Kidney epithelial cell (primary cell): ENCODE measurements around a stretch of chr16.

DNA sequence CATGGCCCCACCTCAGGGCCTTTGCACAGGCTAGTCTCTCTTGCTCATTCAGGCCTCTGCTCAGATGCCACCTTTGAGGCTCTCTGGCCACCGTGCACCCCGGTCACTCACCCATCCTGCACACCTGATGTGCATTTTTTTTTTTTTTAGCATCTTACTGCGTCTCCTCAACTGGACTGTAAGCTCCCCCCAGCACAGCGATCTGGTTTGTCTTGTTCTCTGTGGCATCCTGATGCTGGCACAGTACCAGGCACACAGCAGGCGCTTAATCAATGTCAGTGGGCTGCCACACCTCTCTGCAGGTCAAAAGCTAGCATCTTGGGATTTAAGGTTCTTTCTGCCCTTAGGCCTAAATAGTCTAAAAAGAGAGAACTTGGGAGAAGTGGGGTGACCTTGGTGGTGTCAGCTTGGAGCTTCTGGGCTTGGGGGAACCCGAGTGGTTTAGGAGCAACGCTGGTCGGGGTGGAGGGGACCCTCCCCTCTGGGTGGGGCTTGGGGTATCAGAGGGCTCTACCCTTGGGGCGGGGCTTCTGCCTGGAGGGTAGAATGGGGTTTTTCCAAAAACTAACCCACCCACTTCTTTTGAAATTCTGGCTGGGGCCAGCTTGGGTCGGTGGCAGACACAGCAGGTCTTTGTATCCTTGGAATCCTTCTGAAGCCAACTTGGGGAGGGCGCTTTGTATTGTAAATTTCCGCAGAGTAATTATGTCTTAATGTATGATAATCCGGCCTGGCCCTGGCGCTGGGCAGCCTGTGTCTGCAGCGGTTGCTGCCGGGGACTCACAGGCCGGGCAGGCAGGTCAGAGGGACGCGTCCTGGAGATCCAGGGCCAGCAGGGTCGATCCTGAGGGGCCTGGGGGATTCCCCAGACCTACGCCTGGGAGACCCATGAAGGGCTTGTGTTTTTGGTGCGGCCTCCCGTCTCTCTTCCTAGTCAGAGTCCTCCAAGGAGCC is 34.1 kb upstream of the GSE1 start:
- RAMPAGE, long total RNA: no peak
- RRBS: 56% methylated on average over 4 of the region's 23 CpGs

DNA sequence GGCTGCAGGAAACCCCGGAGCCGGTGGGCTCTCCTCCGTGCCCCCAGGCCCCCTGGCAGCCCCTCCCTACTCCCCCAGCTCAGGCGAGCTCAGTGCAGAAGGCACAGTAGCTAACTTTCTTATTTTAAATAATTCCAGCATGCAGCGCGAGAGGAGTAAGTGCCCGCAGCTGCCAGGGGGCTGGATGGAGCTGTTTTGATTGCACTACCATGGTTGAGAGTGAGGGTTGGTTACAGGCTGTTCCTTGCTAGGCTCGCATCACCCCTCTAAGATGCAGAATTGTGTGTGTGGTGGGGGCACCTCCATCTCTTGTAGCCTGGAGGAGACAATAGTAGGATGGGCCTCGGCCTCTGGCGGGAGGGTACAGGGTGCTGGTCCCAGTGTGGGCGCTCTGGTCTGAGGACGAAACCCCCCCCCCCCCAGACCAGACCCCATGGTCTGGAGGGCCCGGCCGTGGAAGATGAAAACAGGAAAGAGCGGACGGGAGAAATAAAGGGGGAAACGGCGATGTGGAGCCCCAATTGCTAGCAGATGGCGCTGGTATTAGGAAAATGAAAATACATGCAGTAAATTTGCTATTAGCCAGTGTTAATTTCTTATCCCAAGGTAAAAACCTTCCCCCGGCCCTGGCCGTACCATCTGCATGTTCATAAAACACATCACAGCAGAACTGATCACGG is 26.2 kb upstream of the GSE1 start:
- RAMPAGE, long total RNA: no peak
- RRBS: 0% methylated on average over 1 of the region's 22 CpGs

GRCh38 chr16:85610444-85610925 is 2.6 kb upstream of the GSE1 start:
- RAMPAGE, long total RNA: no peak
- RRBS: 1% methylated on average over 12 of the region's 31 CpGs

DNA sequence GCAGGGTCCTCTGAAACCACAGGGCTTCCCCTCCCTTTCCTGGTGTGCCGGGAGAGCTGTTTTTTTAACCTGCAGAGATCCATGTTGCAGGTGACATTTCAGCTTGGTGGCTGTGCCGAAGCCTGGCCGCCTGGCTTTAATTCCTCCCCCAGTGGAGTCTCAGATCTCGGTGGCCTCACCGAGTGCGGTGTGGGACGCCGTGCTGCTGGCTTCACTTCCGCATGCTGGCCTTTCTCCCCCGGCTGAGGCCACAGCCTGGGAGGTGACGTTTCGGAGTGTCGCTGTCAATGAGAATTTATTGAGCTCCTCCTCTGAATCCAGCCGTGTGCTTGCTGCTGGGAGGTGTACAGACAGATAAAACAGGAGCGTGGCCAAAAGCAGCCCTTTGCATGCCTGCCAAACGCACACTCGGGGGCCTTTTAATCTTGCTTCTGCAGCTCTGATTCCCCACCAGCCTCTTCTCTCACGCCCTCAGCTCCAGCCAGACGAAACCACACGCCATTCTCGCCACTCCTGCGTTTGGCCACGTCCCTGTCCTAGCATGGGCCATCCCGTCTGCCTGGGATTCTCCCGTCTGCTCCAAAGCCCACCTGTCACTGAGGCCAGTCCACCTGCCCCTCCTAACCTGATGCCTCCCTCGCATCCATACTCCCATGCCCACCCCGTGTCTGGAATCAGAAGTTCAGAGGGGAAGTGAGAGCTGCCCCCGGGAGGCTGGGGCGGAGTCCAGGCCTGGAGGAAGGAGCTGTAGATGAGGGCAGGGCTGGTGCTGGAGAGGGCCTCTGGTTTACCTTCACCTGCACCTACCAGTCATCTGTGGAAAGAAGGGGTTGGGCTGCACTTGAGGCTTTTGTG is 3.7 kb downstream of the GSE1 start:
- RAMPAGE, long total RNA: no peak
- RRBS: no CpG with 5 or more reads among the region's 29 CpGs

DNA sequence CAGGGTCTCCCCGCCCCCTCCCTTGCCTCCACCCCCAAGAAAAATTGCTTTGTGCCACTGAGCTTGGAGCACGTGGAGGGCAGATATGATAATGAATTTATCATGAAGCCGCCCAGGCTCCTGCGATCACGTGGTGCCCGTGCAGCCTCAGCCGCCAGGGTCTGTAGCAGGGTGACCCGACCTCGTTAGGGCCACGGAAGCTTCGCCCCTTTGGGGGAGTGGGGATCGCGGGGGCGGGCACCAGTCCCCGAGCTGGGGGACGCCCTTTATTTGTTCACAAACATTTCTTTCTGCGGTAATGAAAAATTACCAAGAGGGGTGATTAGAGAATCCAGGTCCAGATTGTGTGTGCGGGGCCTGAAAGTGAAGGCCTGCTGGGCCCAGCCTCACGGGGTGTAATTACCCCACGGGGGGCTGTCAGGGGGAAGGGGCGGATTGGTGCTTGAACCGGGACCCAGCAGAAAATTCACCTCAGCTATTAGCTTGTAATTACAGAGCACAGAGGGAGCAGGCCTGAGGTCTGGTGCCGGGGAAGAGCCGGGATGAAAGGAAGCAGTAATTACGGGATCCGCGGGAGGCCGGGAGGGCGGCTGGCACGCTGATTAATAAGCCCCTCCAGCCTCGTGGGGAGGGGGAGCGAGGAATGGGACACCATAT is 13.2 kb downstream of the GSE1 start:
- RAMPAGE, long total RNA: no peak
- RRBS: 30% methylated on average over 2 of the region's 32 CpGs

DNA sequence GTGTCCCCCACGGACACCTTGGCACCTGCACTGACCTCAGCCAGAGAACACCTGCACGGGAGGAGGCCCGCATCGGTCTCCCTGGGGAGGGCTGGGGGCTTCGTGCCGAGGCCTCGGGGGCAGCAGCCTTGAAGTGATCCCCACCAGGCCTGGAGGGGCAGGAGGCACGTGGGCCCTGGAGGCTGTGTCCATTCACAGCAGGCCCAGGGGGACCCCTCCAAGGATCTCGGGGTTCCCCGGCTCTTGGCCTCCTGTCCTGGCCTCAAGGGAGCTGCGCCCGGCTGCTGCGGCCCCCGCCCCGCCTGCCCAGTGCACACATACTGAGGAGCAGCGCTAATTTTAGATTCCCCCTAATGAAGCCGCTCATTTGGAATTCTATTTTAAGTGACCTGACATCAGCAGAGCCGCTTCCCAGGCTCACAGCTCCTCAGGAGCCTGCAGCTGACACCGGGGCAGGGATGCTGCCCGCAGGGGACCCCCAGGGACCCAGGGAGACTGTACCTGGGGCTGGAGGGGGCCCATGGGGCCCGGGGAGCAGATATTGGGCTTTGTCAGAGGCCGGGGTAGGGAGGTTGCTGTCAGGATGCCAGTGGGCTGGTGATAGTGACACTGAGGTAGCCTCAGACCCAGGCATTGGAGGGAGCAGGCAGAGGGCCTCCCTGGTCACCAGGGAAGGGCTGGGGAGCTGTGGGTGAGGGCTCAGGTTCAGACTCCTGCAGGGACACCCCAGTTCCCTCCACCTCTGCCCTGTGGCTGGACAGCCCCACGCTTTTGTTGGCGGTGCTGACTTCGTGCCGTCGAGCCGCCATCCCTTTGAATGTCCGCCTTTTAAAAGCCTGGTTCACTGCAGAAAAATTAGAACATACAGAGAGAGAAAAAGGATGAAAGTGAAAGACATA is 15.0 kb downstream of the GSE1 start:
- RAMPAGE, long total RNA: no peak
- RRBS: 91% methylated on average over 4 of the region's 29 CpGs

- RAMPAGE, long total RNA: no peak
- RRBS: no CpG with 5 or more reads among the region's 33 CpGs
Observed at GRCh38 chr16:85637694-85638450, 24.8 kb downstream of the GSE1 start.

DNA sequence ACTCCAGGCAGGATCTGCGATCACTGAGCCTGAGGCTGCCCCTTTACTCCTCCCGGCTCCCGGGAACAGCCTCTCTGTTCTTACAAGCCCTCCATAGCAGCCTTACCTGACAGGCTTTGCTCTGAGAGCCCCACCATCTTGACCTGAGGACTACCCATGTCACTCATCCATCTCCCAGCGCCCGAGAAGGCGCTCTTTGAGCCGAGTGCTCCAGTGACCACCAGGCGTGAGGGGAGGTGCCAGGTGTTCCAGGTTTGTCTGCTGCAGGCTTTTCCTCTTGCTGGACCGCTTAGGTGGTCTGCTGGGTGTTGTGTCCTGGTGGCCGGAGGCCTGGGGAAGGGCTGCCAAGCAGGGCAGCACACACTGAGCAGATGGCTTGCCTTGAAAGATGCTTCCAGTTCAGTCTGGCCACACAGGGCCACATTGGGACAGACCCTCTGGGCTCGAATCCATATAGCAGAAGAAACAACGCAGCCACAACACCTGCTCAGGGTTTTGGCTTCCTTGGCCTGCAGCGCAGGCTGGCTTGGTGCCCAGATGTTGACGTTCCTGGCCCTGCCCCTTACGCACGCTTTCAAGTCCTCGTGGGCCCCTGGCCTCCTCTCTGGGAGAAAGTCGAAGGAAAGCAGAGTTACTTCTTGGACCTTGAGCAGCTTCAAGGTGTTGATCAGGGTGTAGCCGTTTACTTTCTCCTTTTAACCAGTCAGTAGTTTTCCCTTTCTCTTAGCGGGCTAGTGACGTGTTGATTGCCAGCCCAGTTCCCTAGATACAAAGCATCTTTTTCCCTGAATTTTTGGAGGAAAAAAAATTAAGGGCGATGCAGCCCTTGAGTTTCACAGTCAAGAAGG is 24.8 kb downstream of the GINS2 start:
- RAMPAGE, long total RNA: no peak
- RRBS: 97% methylated on average over 2 of the region's 22 CpGs

GRCh38 chr16:85746394-85747392 is 4.2 kb downstream of the C16orf74 start:
- RAMPAGE, long total RNA: no peak
- RRBS: no CpG with 5 or more reads among the region's 14 CpGs

GRCh38 chr16:85803350-85803964 is 4.0 kb downstream of the COX4I1 start:
- RAMPAGE, long total RNA: no peak
- RRBS: no CpG with 5 or more reads among the region's 16 CpGs

DNA sequence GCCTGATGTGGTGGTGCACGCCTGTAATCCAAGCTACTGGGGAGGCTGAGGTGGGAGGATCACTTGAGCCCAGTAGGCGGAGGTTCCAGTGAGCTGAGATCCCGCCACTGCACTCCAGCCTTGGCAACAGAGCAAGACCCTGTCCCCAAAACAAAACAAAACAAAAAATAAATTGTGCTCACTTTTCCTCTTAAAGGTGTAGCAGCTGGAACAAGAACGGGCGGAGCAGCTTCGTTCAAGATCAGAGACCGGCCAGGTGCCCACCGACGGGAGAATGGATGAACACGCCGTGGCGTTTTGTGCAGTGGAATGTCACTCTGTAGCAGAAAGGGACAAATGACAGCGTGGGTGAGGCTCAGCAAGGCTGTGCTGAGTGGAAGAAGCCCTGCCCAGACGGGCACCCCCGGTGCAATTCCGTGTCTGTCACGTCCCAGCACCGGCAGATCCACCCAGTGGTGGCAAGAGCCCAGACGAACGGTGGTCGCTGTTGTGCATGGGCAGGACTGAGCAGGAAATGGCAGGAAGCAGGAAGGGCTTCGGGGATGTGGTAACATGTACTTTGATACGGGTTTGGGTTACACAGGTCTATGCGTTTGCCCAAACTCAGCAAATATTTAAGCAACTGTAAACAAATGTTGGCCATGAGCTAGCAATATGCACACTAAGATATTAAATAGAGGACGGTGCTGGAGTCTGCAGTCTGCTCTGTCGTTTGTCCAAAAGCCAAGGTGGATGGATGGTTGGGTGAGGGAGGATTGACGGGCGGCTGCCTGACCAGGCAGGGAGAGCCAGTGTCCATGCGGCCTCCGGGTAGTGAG is 48.2 kb downstream of the COX4I1 start:
- RAMPAGE, long total RNA: no peak
- RRBS: no CpG with 5 or more reads among the region's 30 CpGs

GRCh38 chr16:85909920-85910472 is 11.0 kb downstream of the IRF8 start:
- RAMPAGE, long total RNA: no peak
- RRBS: no CpG with 5 or more reads among the region's 13 CpGs

DNA sequence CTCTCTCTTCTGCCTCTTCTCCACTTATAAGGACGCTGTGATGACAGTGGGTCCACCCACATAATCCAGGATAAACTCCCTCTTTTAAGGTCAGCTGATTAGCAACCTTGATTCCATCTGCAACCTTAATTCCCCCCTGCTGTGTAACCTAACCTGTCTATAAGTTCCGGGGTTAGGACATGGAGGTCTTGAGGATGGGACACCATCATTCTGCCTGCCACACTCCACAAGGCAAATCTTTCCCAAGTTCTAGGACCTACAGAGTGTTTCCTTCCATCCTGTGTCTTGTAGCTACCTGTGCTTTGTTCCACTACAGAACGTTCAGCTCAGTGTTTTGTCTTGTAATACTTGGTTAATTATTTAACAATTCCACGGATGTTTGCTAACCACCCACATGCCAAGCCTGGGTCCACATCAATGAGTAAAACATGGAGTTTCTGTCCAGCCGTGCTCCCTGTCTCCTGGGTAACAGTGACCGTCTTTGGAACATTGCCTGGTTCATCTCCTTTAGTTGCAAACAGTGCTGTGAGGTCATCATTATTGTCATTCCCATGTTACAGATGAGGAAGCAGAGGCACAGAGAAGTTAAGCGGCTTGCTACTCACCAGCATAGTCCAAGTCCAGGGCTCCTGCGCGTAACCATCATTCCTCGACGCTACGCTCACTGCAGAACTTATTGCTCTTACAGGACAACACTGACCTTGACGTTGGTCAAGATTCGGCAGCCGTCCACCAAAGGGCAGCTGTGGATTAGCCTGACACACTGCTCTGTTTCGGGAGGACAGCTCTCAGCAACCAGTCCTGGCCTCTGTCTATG is 41.2 kb downstream of the IRF8 start:
- RAMPAGE, long total RNA: no peak
- RRBS: no CpG with 5 or more reads among the region's 16 CpGs

DNA sequence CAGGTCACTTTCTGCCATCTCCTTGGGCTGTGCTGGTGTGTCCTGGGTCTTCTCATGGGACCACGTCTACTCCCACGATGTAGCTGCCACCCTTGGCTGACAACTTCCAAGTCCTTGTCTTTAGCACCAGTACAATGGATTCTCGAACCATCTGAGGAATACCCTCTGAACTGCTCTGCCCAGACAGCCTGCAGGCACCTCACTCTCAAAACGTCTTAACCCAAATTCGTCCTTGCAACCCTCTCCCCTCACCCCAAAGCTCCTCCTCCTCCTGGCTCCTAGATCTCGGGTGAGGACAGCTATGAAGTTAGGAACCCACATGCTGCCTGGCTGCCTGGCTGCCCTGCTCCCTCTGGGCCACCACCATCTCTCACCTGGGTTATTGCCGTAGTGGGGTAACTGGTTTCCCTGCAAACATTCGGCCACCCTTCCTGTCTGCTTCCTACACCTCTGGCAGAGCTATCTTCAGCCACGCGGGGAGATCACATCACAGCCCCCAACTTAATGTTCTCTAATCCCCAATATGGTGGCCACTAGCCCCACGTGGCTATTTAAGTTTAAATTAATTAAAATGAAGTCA is 47.3 kb downstream of the IRF8 start:
- RAMPAGE, long total RNA: no peak
- RRBS: no CpG with 5 or more reads among the region's 11 CpGs

DNA sequence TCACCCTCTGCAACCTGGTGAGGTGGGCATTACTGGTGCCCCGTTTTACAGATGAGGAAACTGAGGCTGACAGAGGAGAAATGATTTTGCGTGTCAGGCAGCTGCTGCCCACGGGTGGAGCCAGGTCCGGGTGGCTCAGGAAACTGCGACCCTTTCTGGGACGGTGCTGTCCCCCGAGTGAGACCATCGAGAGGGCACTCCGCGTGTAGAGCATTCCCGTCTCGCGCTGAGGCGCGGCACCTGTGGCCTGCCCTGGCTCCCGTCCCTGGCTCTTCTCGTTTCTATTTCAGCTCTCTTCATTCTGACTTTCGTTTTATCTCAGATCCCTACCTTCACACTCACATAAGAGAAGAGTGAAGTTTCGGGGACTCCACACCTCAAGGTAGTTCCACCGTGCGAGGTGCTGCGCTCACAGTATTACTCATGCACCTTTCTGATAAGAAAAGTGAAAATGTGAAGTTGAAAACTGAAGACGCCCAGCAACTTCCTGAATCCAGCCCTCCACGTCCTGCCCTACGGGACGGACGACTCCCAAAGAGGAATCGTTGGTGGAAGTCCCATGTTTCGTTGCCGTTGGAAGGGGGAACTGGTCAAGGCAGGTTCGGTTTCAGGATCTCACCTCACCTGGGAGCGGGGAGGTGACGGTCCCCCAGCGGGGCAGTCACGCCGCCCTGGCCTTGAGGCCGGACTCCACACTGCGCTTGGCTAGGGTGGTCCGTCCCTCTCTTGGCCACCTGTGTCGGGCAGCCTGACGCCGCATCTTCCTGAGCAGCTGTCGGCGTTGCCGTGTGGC is 48.8 kb downstream of the IRF8 start:
- RAMPAGE, long total RNA: no peak
- RRBS: no CpG with 5 or more reads among the region's 45 CpGs

GRCh38 chr16:85994779-85995168 is 95.8 kb downstream of the IRF8 start:
- RAMPAGE, long total RNA: no peak
- RRBS: no CpG with 5 or more reads among the region's 9 CpGs

GRCh38 chr16:86171294-86171546 is 272.3 kb downstream of the IRF8 start:
- RAMPAGE, long total RNA: no peak
- RRBS: no CpG with 5 or more reads among the region's 4 CpGs

DNA sequence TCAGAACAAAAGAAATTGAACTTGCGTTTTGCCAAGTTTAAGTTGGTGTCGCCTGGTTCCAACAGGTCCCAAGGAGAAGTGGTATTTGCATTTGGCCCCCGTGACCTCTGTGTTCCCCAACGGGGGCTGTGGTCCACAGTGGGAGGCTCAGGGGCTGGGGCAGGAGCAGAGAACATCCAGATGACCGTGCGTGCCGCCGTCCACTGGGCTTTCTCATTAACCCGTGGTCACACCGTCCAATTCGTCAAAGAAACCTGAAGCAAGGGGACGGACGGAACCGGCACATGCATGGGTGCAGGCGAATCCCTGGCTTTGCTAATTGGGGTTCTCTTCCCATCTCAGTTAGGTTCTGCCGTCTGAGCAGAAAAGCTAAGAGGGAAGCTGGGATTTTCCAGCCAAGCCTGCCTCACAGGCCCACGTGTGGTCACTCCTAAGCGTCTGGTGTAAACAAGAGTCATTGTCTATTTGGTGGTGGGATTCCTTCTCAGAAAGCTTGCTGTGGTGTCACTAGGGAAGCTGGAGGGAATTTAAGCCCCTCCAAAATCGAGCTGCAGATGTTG is 295.9 kb downstream of the IRF8 start:
- RAMPAGE, long total RNA: no peak
- RRBS: no CpG with 5 or more reads among the region's 19 CpGs

DNA sequence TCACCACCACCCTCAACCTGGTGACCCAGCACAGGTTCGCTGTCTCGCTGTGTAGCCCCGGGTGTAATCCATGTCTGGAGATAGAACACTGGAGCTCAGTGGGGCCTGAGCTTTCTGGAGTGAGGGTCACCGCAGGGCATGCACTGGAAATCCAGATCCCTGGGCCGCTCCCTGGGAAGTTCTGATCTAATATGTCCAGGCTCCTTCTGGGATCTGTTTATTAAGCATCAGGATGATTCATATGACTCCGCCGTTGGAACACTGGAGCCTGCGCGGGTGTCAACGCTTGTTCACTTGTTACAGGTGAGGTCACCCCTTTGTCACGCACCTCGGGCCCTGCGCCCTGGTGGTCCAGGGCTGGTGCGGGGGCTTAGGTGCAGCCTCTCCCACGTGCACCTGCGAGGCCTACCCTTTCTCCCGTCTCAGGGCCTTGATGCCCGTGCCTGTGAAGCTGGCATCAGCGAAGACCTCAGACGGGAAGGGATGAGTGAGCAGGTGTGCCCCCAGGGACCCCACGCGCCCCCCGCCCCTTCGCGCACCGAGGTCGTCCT is 224.2 kb upstream of the FOXF1 start:
- RAMPAGE, long total RNA: no peak
- RRBS: no CpG with 5 or more reads among the region's 27 CpGs

DNA sequence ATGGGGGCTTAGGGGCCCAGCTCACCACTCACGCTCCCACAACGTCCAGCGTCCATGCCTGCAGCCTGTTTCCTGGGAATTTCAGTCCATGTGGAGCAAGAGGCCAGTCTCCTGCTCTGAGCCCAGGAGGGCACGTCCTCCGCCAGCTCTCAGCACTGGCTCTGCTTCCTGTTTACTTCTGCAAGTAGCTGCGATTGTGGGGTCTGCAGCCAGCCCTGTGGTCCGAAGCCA is 209.3 kb upstream of the FOXF1 start:
- RAMPAGE, long total RNA: no peak
- RRBS: no CpG with 5 or more reads among the region's 7 CpGs